Neural crest cell (in vitro differentiated cells): ENCODE results near the gene OR1J4.

- PRO-cap = no peak
These were observed 46.9 kb downstream of the RAB14 start for GRCh38 chr9:121154727-121155244.

- PRO-cap = no peak
These were observed 27.0 kb upstream of the RAB14 start for GRCh38 chr9:121228608-121229110.

DNA sequence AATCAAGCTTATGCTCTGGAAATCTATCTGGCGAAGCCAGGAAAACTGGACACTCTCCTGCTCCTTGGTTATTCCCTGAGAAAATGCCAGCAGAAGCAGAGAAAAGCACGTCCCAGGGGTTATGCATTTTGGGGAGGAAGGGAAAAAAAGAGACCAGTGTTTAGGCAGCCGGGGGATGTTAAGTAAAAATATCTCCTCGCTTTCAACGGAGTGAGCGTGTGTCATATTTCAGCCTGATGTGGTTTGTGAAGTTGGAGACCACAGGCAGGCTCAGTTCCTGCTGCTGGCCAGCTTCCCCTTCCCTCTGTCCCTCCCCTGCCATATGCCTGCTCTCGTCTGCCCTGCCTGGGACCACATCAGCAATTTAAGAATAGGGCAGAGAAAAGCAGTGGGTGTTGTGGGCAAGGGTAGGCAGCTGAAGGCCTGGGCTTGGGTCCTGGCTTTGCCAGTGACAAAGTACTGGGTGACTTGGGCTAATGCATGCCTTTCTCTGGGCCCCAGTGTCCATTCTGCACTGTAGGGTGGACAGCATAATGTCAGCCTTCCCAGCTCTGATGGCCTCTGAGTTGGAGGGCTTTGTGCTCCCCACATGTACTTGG, 4.0 kb downstream of the GSN start:
- PRO-cap = no peak

DNA sequence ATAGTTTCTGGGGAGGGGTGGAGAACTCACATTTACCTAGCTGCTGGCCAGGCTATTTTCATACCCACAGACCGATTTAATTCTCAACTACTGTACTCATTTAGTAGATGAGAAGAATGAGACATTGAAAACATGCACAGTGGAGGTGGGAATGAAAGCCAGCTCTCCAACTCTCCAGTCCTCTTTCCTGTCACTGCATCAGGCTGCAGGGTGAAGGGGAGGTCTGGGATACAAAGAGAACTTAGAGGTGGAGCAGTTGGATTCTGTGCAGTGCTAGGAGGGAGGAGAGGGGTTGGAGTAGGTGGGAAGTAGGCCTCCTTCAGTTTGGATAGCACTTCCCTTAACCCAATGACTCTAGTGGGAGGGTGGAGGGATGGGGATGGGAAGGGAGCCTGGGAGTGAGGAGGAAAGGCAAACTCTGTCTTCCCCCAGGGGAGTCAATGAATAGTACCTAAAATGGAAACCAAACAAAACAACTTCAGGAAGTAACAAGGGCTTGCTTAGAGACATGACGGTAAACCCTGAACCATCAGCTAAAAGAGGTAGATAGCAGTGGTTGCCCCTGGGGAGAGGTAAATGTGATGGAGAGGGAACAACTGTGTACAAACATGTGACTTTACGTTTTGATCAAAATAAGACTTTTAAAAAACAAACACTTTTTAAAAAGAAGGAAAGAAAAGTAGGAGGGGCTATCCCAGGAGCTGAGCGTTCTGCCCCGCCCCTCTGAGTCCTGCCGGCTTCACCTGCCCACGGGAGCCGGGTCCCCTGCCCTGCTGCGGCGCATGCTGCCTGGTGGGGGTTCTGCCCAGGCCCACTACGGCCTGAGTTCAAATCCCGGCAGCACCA, 30.8 kb downstream of the GSN start:
- PRO-cap = no peak

DNA sequence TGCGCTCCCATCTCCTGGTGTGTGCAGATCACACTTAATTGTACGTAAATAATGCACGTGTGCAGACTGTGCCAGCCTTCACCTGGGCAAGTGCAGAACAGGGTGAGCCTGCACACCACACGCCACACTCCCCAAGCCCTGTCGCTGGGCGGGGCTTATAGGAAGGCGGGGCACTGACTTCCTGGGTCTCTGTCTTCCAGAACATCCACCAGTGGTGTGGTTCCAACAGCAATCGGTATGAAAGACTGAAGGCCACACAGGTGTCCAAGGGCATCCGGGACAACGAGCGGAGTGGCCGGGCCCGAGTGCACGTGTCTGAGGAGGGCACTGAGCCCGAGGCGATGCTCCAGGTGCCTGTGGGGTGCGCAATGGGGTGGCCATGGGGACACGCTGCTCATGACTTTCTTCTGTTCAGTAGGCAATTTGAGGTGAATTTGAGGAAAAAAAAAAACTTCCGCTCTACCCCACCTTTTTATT, 44.2 kb downstream of the GSN start:
- PRO-cap = no peak

DNA sequence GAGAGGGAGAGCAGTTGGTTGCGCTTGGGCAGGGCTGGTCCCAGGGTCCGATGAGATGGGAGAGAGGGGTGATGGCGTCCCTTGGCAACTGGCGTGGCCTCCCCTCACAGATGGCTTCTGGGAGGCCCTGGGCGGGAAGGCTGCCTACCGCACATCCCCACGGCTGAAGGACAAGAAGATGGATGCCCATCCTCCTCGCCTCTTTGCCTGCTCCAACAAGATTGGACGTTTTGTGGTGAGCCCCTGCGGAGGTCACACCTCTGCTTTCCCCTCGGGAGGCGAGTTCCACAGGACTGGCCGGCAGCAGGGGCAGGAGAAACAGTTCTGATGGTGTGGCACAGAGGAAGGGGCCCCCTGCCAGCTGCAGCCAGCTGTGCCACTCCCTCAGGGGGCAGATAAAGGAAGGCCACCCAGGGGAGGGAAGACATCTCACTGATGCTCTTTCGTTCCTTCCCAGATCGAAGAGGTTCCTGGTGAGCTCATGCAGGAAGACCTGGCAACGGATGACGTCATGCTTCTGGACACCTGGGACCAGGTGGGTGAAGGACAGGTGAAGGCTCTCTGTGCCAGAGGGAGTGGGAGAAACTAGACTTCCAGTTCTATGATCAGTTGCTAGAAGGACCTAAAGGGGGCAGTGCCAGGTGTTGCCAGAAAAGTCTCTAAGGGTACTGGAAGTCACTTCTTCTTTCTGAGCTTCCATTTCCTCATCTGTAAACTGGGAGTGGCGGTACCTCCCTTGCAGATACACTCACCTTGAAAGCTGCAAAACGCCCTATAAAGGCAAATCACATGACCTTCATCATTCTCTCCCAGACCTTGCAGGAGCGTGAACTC, 41.1 kb downstream of the STOM start:
- PRO-cap = no peak

DNA sequence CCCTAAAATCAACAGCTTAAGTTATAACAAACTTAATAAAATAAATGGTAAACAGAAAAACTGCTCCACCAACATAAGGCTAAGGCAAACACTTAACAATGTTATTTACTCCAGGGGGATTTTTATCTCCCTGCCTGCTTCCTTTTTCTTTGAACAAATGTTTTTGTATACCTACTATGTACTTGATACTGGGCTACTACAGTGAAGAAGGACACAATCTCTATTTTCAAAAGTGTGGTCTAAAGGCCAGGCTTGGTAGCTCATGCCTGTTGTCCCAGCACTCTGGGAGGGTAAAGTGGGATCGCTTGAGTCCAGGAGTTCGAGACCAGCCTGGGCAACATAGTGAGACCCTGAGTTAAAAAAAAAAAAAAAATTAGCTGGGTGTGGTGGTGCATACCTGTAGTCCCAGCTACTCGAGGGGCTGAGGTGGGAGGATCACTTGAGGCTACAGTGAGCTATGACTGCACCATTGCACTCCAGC, 3.4 kb downstream of the STOM start:
- PRO-cap = no peak

DNA sequence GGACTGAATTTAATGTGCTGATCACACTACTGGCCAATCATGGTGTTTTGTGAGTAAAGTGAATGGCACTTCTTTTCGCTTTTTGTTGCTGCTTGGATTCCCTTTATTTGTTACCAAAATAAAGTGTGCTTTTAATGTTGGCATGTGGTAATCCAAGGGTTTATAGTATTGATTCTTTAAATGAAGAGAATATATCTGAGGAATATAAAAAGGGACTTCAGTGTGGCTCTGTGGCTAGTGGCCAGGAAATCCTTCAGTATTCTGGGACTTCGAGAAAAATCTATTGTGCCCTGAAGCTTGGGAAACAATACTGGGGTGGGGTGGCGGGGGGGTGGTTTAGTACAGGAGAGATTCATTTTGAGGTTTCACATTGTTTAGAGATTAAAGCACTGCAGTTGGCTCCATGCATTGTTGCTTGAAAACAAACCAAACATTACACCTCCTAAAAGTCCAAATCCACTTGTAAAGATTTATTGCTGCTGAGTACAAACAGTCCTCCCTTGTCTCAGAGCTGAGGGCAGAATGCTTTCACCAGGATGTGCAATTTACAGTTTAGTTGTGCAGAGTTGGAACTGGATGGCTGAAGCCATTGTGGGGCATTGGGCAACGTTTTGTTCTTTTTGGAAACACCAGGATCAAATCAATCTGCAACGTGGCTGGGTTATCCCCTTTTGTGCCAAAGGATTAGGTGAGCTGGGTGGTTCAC, 49.5 kb downstream of the GGTA1 start:
- PRO-cap = no peak

DNA sequence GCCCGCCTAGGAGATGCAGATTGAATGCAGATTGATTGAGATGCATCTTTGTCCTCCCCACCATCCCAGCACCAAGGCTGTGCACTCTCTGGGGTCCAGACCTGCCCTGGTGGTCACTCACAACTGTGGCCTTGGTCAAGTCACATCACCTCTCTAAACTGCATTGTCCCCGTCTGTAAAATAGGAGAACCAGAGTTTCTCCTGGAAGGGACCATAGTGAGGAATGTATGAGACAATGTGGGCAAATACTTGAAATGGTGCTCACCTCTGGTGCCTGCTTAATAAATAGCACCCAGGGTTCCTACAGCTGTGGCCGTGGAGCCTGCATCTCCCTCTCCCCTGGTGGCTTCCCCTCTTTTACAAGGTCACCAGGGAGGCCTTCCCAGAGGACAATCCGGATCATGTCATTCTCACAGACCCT, 66.1 kb upstream of the GGTA1 start:
- PRO-cap = no peak

DNA sequence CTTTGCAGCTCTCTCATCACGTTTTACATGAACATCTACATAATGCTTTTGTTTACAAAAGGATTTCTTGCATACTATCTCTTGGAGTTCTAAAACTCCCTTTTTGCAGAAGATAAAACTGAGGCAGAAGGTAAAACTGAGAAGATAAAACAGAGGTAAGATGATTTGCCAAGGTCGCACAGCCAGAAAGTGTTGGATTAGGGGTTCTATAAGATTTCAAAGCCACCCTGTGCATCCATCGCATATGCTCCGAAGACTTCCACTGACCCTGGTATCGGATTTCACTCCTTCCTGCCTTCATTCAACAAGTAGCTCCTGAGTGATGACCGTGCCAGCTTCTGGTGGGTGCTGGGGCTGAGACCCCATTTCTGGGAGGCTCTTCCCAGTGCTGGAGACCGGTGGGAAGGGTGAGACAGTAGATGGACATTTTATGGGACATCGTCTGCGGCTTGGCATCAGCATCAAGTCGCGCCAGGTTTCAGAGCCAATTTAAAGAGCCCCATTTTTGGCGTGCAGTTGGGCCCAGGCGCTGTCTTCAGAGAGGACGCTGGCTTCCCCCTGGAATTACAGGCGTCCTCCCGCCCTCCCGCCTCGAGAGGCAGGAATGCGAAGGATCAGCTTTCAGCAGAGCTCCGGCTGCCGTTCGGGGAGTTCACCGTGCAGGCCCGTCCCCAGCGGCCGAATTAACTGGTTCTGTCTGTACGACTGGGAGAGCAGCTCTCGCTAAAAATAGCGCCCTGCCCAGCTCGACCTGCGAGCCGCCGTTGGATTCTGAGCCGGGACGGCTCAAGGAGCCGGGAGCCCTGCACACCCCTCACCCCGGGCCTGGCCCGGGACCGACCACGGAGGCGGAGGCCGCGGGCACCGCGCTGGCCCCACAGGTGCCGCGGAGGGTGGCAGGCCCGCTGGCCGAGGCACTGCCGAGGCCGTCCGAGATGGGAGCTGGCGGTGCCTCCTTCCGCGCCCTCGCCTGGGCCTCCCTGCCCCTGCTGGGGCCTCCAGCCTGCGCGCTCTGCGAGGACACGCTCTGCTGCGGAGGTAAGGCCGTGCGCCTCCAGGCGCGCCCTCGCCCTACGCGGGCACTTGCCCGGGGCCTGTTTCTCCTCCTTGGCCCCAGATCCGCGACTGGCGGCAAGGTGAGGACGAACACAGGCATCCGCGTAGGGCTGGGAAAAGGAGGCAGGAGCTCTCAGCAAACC, 53.4 kb upstream of the DAB2IP start:
- PRO-cap = bidirectional peak, plus-strand start at position 624 of the sequence, minus-strand start at position 543 of the sequence; unidirectional peak, minus-strand start at position 988 of the sequence

GRCh38 chr9:121660283-121660797, 8.9 kb downstream of the DAB2IP start:
- PRO-cap = no peak

GRCh38 chr9:121837513-121838170, 186.2 kb downstream of the DAB2IP start:
- PRO-cap = no peak

DNA sequence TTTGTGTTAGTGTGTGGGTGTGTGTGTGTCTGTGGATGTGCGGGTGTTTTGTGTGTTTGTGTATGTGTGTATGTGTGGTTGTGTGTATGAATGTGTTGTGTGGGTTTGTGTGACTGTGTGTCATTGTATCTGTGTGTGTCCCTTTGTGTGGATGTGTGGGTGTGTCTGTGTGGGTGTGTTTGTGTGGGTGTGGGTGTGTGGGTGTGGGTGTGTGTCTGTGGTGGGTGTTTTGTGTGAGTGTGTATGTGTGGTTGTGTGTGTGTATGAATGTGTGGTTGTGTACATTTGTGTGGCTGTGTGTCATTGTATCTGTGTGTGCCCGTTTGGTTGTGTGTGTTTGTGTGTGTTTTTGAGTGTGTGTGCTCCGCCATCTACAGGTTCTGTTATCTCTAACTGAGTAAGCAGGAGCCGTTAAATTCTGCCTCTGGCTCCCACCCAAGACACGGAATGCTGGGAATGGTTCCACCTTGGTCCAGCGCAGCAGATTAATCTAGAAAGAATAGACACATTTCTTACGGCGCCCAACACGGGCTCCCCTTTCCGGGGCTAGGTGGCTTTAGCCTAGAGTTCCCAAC, 197.3 kb downstream of the TTLL11 start:
- PRO-cap = no peak

GRCh38 chr9:121913992-121914668, 179.0 kb downstream of the TTLL11 start:
- PRO-cap = no peak

DNA sequence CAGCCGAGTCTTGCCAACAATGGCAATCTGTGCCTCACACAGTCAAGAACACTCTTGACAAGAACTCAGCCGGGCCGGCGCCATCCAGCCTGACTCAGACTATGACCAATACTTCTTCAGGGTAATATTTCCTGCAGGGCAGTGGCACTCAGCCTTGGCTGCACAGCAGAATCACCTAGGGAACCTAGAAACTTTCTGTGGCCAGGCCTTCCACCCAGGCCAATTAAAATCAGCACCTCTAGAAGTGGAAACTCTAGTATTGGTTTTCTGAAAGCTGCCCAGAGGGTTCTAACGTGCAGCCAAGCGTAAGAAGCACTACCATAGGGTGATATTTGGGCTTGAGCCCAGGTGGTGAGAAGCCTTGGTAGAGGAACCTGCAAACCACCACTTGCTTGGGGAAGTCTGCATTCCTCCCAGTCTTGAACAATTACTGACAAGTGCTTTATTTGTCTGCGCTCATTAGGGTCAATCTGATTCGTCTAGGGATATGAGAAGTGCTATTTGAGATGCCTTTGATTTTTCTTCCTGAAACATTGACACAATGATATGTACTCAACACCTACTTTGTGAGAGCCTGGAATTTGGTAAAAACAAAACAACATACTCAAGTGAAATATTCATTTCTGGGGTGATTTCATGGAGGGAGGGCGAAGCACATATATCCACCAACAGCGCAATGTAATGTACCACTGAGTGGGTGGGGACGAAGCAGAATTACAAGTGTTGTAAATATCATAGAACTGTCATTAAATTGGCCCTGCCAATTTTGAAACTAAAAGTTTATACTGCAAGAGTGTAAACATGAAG, 120.4 kb downstream of the TTLL11 start:
- PRO-cap = no peak

GRCh38 chr9:121989165-121989837, 103.8 kb downstream of the TTLL11 start:
- PRO-cap = no peak

DNA sequence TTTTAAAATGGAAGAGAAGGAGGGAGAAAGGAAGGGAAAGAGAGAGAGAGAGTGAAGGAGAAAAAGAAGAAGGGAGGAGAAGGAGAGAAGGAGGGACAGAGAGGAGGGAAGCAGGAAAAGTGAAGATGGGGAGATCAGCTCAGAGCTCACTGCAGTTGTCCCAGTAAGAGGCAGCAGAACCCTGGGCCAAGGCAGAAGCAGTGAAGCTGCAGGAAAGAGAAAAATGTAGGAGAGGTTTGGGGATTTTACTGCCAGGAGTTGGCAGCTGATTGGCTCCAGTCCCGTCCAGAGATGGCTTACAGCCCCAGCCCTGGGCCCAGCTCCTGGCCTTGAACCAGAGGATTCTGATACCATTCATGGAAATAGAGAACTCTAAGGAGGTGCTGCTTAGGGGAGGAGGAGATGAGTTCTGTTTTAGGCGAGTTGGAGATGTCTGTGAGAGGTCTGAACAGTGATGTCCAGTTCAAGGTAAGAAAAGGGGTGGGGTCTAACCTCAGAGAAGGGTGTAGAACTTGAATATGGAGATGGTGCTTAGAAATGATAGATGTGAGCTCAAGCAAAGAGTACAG, 4.6 kb downstream of the MORN5 start:
- PRO-cap = no peak

DNA sequence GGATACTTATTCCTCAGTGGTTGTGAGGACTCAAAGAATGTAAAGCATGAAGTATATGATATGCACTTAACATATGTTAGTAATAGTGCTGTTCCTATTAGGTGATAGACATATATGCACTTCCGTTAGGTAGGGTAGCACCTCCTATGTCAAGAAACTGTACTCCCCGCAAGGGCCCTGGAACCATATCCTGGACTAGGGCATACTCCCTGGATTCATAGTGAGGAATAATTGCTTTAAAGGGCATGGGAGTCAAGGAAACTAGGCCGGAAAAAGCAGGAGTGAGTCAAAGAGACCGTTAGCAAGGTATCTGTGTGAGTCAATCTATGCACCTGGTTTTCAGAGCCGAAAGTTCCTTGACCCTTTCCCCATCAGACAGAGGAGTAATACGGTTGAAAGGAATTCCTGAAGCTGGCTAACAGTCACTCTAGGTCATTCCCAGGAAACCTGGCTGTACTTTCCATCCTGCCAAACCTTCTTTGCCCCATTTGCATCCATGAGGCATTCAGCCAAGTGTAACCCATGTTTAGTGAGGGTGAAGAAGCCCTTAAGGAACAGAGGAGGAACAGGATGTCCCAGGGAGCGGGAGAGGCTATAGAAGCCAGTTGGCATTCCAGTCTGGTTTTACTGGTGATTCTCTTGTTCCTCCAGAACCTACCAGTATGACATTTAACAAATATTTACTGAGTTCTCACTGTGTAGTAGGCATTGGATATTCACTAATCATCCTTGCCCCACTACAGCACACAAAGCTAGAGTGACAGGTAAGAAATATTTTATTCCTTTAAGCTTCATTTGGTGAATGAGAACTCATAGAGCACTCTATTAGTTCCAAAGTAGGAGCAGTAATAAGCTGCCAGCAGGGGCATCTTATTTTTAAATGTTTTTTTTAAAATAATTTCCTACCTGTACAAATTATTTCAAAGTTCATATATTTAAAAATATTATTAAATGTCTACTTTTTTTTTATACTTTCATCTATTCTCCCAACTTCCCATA, 16.1 kb downstream of the RBM18 start:
- PRO-cap = no peak

DNA sequence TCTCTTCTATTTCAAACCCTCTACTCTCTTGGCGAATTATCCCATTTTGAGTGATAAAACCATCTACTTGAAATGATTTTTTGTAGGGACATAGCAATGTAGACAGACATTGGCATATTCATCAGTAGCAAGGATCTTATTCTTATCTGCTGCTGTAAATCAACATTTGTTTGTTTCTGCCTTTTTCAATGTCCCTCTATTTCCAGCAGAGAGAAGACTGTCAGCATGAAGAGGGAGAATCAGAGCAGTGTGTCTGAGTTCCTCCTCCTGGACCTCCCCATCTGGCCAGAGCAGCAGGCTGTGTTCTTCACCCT, at the start of gene OR1J4:
Gene OR1J4 (plus strand): TSS at position 226 of the 314 bp plus-strand sequence.
- PRO-cap = no peak

DNA sequence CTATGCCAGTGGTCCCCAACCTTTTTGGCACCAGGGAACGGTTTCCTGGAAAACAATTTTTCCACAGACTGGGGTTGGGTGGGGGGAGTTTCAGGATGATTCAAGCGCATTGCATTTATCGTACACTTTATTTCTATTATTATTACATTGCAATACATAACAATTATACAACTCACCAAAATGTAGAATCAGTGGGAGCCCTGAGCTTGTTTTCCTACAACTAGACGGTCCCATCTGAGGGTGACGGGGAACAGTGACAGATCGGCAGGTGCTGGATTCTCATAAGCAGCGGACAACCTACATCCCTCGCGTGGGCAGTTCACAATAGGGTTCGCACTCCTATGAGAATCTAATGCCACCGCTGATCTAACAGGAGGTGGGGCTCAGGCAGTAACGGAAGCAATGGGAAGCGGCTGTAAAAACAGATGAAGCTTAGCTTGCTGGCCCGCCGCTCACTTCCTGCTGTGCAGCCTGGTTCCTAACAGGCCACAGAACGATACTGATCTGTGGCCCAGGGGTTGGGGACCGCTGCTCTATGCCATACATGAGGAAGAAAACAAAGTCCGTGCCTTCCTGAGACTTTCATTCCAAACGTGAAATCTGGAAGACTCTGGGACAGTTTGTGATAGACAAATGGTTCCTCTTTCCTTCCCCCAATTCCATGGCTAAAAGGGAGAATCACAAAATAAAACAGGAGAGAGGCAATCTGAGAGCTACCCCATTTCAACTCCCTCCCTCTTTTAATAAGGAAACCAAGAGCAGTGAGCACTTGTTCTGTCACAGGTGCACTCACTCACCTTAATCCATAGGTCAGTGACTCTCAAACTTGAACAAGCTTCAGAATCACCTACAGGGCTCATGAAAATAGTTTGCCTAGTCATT, 12.2 kb downstream of the PDCL start:
- PRO-cap = no peak